Subcutaneous preadipocyte (primary cell): Measurements from ENCODE around the genes HLA-DPB1 and WDR46.

DNA sequence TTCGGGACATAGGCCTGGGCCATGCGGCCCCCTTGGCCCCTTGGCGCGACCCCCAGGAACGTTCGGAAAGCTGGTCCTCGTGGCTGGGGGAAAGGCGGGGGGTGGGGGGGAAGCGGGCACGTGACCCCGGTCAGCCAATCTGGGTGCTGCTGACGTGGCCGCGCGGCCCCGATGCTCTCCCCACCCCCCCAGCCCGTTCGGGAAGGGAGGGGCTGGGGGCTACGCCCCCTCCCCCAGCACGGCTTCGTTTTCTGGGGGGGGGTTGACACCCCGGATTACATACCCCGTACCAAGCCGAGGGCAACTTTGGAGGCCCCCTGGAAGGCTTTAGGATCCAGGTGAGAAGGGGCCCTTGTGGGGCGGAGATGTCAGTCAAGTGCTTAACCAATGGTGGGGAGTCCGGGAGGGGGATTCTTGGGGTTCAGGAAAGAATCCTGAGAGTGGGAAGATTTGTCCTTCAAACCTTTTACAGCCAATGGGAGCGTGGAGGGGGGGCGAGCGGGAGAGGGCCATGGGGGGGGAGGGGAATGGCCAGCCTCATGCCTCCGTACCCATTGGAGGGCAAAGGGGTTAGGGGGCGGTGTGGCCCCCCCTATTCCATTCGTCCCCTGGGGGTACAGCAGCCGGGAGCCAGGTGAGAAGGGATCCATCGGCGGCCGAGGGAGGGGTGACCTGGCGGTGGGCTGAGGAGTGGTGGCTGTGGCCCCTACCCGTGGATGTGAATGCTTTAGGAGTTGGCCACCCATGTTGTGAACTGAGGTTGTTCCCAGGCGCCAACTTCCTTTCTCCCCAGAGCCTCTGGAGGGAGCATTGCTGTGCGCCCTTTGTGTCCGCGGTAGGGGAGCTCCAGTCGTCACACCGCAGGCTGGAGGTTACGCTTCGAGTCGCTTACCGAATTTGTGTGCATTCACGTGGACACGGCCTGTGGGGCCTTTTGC lies 594 bp downstream of the BRD2 start:
- CAGE, long polyA plus RNA = no peak

DNA sequence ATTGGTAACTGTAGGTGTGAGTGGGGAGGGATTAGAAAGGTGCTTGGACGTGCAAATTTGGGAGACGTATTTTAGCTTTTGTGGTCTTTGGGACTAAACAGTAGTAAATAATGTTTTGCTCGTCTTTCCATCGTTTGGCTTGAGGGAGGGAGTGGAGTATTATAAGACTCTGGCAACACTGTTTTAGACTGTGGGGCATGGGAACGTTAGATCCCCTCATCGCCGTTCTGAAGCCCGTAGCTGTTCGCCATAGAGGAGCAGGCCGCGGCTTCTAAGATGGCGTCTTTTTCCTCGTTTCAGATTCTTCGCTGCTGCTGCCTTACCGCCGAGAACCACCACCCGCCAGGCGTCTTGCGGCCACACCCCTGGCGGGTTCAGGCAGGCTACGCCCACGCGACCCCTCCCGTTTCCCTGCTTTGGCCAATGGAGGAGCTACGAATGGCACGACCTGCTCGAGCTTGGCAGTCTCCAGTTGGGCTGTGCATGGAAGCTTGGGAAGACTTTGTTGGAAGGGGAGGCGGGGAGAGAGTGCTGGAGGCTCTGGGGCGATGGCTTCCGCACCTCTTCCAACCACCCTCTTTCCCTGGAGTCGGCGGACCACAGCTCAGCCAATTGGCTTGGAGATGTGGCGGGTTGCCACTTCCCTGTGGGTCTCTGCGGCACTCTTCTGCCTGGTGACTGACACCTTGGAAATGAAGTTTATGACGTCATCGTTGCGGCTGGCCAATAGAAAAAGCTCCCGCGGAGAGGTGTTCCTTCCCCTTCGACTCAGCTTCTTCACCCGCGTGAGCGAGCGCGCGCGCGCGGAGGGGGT lies 3.1 kb downstream of the BRD2 start:
- CAGE, long polyA plus RNA = no peak

DNA sequence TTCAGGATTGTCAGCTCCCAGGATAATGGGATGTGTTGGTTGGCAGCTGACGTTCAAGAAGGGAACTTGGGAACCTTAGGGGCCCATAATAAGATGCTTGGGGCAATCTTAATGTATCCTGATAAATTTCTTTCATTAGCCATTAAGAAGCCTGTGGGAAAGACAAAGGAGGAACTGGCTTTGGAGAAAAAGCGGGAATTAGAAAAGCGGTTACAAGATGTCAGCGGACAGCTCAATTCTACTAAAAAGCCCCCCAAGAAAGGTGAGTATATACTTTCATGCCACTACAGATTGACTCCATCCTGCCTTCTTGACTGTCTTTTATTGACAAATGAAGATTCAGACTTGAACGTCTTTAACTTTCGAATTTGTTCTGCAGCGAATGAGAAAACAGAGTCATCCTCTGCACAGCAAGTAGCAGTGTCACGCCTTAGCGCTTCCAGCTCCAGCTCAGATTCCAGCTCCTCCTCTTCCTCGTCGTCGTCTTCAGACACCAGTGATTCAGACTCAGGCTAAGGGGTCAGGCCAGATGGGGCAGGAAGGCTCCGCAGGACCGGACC lies 11.9 kb downstream of the BRD2 start:
- CAGE, long polyA plus RNA = no peak

DNA sequence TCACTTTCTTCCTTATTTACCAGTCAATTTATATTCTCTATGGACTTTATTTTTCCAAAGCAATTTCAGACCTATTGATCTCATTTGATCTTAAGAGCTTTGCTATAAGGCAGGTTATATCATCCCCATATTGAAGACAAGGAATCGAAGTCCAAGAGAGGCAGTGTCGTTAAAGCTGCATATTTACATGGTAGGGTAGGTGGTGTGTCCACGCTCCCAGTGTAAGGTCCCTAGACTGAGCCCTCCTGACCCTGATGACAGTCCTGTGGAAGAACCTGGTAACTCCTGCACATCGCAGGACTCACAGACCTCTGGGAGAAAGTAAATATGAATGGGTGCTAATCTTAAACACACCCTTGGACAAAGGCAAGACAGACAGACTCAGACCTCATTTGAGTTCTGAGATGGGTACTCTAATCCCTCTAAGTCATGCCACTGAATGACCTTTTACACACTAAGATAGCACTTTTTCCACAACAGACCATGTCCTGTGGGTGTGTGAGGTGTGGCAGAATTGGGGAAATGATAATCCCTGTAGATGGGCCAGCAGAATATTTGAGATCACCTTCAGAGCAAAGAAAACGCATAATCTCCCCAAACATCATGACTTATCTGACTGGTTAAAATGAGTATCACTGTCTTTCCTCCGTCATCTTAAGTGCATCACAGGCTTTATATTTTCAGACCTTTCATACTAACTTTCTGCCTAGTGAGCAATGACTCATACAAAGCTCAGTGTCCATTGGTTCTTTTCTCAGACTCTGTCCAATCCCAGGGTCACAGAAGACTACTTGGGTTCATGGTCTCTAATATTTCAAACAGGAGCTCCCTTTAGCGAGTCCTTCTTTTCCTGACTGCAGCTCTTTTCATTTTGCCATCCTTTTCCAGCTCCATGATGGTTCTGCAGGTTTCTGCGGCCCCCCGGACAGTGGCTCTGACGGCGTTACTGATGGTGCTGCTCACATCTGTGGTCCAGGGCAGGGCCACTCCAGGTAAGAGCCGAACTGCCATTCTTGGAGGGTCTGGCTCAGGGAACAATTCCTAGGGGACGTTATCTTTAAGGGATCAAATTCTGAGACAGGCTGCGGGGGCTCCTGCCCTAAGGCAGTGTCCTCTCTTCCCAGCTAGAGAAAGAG lies at the start of gene HLA-DPB1:
TSS of gene HLA-DPB1 (plus strand) at position 841 of the 1,136 bp plus-strand sequence.
- CAGE, long polyA plus RNA = no peak

DNA sequence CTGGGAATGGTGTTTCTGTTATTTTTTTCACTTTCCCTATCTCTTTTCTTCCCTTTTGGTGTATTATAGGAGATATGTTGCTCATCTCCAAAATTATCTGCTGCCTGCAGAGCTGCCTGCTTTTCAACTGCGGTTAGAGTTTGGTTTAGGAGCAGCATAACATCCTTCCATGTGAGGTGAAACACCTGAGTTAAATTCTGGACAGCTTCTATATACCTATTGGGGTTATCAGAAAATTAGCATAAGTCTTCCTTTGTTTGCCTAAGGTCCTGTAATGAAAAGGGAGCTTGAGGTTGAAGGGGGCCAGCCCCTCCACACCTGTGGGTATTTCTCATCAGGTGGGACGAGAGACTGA lies 45.8 kb downstream of the HLA-DPB1 start:
- CAGE, long polyA plus RNA = no peak

GRCh38 chr6:33210899-33211526 lies 2.7 kb downstream of the RING1 start:
- CAGE, long polyA plus RNA = no peak

DNA sequence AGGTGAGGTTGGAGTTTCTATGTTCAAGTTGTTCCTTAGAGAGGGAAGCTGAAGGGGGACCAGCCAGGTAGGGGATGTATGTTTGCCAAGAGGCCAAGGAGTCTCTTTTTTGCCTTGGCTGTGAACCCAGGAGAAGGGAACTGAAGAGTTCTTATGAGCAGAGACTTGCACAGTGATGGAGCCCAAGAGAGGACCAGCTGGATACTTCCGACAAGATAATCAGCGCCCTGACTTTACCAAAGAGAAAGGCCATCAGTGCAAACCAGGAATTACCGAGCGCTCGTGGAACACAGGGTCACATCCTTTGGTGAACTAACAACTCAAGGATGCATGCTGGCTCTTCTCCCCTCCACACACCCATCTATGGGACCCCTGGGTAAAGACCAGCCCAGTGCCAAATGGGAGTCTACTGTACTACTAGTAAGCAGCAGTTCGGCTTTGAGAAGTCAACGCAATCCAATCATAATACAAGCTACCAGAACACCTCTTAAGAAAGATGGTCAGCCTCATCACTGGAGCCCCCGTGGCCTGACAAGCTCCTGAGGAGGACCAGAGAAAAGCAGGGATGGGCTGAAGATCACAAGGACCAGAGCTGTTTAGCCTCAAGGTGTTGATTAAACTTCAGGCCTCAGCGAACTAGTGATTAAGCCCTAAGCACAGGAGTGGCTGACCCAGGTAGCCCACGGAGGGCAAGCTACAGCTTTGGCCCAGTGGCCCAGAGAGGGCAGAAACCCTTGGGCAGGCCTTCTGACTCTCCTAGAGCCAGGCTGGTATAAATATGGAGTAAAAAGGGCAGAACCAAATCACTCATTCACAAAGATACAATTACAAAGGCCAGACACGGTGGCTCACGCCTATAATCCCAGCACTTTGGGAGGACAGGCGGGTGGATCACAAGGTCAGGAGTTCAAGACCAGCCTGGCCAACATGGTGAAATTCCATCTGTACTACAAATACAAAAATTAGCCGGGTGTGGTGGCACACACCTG lies 5.5 kb downstream of the B3GALT4 start:
- CAGE, long polyA plus RNA = no peak

GRCh38 chr6:33288802-33289885 lies at the start of gene WDR46:
Gene WDR46, minus strand, starts transcription at chr6:33289239.
- CAGE, long polyA plus RNA = start-site peak on the plus strand at chr6:33289601-33289638, 86 and 42 reads in 2 replicates

DNA sequence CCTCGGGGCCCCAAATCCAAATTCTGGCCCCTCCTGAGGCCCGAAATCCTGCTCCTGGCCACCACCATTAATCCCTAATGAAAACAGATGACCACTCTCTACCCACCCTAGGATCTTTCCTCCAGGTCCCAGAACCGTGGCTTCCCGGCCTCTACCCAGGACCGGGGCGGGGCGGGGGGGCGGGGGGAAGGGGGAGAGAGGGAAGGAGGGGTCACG lies 1.0 kb downstream of the RGL2 start:
- CAGE, long polyA plus RNA = no peak

DNA sequence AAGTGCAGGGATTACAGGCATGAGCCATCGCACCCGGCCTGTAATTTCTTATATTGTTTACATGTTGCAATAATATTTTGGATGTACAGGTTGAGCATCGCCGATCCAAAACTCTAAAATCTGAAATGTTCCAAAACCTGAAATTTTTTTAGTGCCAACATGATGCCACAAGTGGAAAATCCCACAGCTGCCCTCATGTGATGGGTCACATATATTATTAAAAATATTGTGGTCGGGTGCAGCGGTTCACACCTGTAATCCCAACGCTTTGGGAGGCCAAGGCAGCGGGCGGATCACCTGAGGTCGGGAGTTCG lies 4.1 kb upstream of the RGL2 start:
- CAGE, long polyA plus RNA = no peak

DNA sequence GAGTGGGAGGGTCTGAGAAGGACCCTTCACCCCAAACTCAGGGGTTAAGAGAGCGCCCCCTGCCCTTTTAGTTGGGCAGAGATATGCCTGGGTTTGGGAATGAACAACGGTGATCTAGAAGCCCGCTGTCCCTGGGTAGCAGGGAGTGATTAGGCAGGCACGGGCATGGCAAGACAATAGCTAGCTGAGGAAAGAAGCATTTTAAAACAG lies 565 bp upstream of the CUTA start:
- CAGE, long polyA plus RNA = no peak

- CAGE, long polyA plus RNA = no peak
These were observed 2.3 kb downstream of the BAK1 start for GRCh38 chr6:33577663-33578260.

DNA sequence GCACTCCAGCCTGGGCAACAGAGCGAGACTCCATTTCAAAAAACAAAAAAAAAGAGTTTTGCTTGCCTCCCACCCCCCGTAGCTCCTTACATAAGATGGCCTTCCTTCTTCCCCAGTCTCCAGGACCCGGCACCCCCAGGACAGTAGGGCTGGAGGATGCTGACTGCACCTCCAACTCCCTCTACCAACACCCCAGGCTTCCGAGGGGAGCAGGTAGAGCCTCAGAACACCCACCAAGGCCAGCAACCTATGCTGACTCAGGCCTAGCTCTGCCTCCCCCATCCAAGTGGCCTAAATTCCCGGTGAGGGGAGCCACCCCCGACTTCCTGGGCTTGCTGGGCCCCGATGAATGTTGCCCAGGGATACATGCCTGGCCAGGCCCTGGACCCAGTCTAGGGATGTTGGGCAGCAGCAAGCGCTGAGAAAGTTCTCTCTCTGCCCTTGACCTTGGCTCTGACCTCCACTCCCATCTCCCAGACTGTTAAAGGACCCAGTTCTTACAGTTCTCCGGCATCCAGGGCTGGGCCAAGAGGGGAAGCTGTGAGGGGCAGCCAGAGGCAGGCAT lies 685 bp downstream of the BAK1 start:
- CAGE, long polyA plus RNA = no peak

GRCh38 chr6:33589904-33590644 lies 10.0 kb upstream of the BAK1 start:
- CAGE, long polyA plus RNA = no peak

DNA sequence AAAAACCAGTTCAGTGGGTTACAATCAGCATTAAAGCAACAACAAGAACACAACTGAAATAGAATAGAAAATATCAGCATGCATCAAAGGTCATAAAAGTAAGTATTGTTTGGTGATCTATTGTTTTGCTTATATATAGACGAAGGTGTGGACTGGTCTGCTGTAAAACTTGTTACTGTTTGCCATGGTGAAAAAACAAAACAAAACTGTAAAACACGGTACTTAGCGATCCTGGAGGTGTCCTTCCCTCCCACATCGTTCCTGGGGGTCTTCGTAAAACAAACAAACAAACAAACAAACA lies 1.3 kb upstream of the ITPR3 start:
- CAGE, long polyA plus RNA = no peak

DNA sequence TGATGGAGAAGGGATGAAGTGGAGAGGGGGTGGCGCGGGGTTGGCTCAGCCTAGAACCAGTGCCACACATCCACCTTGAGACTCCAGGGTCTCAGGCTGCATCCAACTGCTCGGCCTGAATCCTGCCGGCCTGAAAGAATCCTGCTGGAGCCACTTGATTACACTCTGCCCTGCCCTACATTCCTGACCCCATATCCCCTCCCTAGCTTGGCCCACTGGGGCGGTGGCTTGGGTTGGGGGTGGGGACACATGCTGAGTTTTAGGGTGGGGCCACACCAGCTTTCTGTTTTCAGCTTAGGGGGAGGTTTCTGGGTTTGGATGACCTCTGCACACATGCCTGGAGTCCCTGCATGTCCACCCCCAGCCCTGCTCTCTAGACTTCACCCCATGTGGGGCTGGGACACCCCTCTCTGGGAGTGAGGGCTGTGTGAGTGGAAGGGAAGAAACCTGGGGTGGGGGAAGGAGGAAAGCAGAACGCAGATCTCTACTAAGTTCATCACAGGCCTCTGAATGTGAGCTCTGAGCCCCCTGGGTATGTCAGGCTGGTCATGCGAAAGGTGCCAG lies 6.8 kb downstream of the ITPR3 start:
- CAGE, long polyA plus RNA = no peak

- CAGE, long polyA plus RNA = no peak
These were observed 18.8 kb downstream of the UQCC2 start for GRCh38 chr6:33692584-33693157.

DNA sequence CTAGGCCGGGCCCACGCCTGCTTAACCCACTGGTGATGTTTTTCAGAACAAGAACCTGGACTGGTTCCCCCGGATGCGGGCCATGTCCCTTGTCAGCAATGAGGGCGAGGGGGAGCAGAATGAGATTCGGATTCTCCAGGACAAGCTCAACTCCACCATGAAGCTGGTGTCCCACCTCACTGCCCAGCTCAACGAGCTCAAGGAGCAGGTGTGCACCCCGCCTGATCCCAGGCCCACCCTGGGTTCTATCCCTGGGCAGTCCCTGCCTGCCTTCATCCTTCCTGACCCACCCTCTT lies 16.7 kb downstream of the UQCC2 start:
- CAGE, long polyA plus RNA = no peak

GRCh38 chr6:33704613-33705007 lies 6.9 kb downstream of the UQCC2 start:
- CAGE, long polyA plus RNA = no peak

- CAGE, long polyA plus RNA = no peak
These were observed 11.9 kb upstream of the UQCC2 start for GRCh38 chr6:33723288-33723899.